A172 (cell line): ENCODE measurements around the genes SLC18A2 and FAM204A.

- RAMPAGE, long total RNA: no peak
Measured at GRCh38 chr10:116167464-116167735, 105.6 kb downstream of the GFRA1 start.

DNA sequence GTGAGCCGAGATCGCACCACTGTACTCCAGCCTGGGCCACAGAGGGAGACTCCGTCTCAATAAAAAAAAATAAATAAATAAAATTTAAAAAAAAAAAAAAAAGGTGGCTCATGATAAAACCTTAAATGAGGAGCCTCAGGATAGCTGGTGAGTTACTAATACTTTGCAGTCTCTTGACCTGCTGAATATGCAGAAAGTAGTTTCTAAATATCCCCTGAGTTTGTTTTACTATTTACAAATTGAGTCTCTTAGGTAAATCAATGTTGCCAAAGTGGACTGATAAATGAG lies 79.1 kb downstream of the GFRA1 start:
- RAMPAGE, long total RNA: no peak

- RAMPAGE, long total RNA: no peak
Measured at GRCh38 chr10:116774706-116775197, 32.4 kb upstream of the HSPA12A start.

- RAMPAGE, long total RNA: no peak
Measured at GRCh38 chr10:116940303-116940923, 64.6 kb downstream of the SHTN1 start.

DNA sequence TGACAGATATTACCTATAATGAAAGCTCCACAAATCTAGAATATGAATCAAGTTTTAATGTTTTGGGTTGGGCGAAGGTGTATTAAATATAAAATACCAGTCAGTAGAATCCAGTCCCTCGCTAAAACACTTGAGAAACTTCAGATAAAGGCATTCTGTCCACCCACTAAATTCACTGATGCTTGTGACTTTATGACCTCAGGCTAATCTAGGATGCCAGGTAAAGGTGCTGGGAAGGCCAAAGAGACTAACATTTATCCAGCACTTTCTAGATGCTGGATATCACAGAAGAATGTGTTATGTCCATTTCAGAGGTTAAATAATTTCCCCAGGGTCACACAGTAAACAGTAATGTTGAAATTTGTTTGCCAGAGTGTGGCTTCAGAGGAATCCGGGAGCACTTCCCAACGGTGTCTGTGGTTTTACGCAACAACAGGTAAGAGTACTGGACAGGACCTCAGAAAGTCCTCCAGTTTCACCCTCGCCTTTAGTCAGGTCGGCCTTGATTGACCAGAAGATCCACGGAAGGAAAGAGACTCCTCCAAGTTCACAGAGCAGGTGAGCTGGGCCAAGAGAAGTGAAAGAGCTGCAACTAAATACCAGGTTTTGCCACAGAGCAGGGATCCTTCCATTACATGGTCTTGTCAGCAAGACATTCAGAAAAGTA lies 1.7 kb downstream of the SHTN1 start:
- RAMPAGE, long total RNA: no peak

DNA sequence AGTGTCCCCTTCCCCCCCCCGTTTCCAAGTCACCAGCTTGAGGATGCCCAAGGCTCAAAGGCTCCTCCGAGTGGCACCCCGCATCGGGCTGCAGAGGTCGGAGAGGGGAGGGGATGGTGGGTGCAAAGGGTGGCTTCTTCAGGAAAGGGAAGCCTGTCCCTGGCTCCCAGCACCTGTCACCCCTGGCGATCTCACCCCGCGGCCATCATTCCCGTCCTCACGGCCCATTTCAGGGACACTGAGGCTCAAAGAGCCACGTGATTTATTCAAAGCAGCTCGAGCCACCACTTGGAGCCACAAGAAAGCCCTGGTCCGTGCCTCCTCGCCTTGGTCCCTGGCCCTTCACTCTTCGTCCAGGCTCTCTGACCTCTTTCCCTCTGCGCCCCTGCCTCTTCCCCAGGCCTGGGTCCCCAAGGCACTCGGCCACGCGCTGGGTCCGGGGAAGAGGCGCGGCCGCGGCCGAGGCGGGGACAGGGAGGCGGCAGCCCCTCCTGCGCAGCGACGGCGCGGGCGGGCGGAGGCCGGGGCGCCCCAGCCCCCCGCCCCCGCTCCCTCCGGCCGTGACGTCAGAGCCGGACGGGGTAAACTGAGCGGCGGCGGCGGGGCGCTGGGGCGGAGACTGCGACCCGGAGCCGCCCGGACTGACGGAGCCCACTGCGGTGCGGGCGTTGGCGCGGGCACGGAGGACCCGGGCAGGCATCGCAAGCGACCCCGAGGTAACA lies at the start of gene SLC18A2:
Gene SLC18A2 (plus strand): TSS at position 610 of the 722 bp plus-strand sequence.
- RAMPAGE, long total RNA: no peak

GRCh38 chr10:117241227-117241542 lies 271 bp downstream of the SLC18A2 start:
- RAMPAGE, long total RNA: no peak

DNA sequence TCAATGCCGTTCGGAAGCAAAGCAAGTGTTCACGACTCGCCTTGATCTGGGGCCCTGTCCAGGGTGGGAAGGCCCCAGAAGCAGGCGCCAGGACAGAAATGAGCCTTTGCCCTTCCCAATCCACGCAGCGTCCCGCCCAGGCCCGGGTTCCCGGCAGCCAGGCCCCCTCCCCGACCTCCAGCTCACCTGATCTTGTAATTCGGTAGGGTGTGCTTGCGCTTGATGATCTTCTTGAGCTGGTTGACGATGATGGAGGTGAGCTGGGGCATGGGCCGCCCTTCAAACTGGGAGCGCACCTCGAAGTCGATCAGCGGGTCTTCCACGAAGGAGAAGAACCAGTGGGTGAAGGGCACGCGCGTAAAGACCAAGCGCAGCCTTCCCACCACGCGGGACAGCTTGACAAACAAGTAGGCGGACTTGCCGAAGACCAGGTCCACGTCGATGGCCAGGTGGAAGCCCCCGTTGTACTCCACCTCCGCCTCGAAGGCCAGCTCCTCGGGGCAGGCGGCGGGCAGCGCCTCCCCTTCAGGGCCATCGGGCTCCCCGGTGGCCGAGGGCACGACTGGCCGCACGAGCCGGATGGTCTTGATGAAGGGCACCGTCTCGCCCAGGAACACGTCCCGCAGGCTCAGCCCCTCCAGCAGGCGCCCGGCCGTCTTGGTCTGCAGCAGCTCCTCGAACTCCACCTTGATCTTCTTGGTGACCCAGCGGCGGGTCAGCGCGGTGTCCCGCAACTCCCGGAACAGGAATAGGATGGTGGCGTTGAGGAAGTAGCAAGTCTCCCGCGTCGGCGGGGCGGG lies 870 bp downstream of the PDZD8 start:
- RAMPAGE, long total RNA: no peak

DNA sequence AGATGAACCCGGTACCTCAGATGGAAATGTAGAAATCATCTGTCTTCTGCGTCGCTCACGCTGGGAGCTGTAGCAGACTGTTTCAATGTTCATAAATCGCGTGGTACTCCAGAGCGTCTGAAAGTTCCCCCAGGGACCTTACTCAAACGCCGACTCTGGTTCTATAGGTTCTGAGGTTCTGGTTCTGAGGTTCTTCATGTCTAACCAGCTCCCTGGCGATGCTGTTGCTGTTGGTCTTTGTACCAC lies 208.0 kb downstream of the RAB11FIP2 start:
- RAMPAGE, long total RNA: no peak

GRCh38 chr10:118027884-118028467 lies 18.8 kb downstream of the RAB11FIP2 start:
- RAMPAGE, long total RNA: no peak

GRCh38 chr10:118341322-118342653 lies at the start of gene FAM204A:
TSS of gene FAM204A (minus strand) at chr10:118342324.
- RAMPAGE, long total RNA: start-site peak on the minus strand at chr10:118342276-118342312, 921 and 1,728 reads in 2 replicates

- RAMPAGE, long total RNA: no peak
Measured at GRCh38 chr10:119006728-119007083, 22.8 kb upstream of the NANOS1 start.

DNA sequence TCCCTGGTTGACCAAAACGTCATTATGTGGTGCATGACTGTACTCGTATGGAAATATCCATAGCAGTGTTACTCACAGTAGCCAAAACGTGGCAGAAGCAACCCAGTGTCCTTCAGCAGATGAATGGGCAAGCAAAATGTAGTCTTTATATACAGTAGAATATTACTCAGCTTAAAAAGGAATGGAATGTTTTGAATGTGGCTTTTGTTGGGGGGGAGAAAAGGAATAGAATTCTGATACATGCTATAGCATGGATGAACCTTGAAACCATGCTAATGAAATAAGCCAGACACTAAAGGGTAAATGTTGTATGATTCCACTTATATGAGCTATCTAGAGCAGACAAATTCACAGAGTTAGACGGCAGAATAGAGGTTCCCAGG lies 30.3 kb downstream of the SFXN4 start:
- RAMPAGE, long total RNA: no peak

GRCh38 chr10:119206194-119207250 lies 849 bp upstream of the GRK5 start:
- RAMPAGE, long total RNA: no peak

DNA sequence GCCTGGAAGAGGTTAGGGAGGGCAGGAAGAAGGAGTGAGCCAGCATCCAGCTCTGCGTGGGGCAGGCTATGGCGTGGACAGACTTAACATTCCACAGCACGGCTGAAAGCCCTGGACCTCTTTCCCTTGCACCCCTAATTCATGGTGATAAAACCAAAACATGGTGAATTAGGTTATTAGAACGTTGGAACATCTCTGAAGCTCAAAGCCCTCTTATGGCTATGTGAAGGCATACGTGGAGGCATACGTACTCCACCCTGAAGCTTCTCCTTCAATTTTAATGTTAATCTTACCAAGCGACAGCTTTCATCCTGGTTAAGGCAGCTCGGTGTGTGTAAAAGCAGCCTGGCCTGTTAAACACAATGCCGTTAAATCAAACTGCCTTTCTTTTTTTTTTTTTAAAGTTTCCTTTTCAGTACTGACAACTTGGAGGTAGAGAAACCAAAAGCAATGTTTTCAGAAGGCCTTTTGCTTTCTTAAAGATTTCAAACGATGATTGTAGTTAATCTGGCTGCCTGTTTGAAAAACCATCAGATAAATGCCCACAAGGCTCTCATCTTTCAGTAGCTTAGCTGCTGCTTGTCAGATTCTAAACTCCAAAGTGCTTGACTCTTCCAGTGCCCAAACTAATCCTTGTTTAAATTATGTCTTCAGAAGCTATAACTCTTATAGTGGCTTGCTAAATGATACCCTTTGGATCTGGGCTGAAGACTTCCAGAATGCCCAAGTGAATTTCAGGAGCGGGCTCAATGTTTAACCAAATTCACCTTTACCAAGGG lies 4.6 kb downstream of the GRK5 start:
- RAMPAGE, long total RNA: no peak

DNA sequence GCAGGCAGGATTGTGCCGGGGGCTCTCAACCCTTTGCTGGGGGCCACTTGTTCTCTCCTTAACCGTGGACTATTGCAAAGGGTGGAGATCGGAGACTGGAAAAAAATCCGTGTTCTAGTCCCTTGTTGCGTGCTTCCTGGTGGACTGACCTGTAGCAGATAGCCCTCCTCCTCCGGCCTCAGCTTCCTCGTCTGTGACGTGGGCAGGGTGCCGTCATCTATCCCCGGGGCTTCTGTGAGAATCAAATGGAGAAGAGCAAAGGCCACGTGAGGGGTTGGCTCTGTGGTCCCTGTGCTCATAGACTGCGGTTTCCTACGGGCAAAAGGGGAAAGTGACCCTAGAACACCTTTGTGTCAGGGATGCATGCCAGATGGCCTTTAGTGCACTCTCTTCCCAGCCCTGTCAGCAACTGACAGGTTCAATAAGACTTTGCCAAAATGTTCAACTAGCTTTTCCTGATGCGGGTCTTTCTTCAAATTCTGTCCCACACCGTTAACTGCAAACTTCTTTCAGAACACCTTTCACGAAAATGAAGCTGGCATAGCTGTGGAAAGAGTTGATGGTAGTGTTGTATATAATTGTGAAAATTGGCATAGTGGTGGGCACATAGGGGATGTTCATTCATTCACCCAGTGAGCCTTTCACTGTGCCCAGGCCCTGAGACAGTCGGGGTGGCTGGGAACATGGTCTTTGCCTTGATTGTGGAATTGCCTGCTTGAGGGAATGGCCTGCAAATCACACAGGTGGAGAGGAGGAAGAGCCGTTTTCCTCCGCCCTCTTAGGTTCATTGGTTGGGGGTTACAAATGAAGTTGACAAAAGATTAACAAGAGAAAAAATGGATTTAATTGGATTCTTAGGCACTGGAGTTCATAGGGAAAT lies 33.9 kb downstream of the GRK5 start:
- RAMPAGE, long total RNA: no peak

- RAMPAGE, long total RNA: no peak
Measured at GRCh38 chr10:119395289-119395919, 147.1 kb downstream of the RGS10 start.

- RAMPAGE, long total RNA: no peak
Measured at GRCh38 chr10:119413779-119414663, 128.5 kb downstream of the RGS10 start.

DNA sequence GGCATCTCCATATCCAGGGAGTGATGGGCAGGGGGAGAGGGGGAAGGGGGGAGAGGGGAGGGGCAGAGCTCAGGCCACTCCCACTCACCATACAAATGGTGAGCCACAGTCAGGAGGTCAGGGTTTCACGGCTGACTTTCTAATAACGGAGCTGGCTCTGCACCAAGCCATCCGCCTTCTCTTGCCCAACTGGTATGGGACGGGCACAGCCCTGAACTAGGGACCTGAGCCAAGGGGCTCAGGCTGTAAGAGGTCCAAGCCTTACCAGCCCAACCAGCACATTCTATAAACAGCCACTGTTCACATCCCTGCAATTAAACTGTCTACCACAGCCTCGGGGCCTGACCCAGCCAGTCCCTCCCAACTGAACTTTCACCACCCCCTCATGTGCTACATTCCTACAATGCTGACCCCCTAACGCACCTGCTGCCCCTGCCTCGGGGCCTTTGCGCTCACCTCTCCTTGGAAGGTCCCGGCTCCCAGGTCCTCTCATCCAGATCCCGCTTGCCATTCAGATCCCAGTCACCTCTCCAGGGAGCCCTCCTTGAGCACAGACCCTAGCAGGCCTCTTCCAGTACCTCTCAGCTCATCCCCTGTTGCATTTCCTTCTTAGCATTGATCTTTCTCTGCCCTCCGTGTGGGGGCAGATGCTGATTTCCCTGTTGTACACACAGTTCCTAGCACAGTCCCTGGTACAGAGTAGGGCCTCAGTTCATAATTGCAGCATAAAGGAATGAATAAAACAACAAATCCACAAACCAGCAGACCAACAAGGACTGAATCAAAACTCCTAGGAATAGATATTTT lies 32.4 kb downstream of the RGS10 start:
- RAMPAGE, long total RNA: no peak

DNA sequence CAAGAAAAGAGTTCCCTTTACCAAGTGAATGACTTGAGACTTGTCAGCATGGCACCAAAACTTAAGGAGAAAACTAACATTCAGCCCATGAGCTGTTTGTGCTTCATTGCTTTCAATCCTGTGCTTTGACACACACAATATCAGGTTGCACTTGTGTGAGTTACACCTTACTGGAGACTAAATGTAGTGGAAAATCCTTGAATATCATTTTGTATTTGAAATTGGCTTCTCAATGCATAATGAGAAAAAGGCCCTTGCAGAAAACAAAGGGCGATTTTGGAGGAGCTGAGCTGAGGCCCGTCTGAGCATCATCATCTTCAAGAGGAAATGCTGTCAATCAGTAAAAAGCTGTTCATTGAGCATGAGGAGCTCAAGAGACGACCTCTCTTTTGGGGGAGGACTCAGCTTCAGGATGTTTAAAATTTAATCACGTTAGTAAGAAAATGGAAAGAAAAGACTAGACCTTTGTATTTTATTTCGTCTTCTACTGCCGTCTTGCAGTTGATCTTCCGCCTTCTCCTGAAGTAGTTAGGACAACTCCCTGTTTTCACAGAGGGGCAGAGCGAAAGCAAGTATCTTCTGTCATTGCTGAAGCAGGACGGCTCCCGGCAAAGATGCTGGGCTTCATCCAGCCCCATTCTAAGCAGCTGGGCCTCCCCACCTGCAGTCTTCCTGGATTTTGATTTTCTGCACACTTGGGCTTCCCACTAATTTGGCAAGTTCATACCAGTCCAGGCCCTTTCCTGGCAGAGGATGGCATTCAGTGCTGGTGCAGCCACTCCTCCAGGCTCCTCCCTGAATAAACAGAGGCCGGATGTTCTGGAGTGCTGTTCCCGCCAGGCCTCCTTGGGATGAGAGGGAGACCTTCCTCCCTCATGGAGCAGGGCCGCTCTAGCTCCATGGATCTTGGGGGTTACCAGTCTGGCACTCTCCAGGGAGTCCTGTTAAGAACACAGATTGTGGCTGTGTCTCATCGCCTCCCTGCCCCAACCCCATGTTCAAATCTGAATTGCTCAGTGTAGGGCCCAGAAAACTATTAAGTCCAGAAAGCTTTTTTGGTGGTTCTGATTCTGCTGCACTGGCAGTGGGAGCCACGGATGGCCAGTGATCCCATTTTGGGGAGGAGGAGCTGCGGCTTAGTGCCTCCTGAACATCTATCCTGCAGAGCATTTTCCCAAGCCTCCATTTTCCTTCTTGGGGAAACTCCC lies 3.2 kb downstream of the BAG3 start:
- RAMPAGE, long total RNA: no peak